Skeletal muscle cell (primary cell): ENCODE measurements around a stretch of chr2.

- RRBS: no CpG with 5 or more reads among the region's 3 CpGs
These were observed 58.8 kb upstream of the FRZB start for GRCh38 chr2:182925021-182925802.

DNA sequence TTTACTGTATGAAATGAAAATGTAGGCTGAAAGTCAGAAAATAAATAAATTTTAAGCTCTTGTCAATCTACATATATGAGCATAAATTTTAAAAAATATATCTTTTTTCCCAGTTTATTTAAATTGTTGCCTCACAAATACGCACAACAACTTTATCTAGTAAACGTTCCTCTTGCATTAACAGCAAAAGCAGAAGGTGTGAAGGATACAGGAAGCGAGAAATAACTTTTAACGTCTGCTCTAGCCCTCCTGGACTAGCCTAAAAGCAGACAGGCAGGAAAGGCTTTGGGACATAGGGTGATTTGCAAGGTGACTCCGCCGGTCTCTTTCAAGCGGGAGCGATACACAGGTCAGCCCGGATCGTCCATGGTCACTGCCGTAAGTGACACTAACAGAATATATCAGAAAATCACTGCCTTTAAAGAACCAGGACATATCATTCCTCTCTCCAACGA, 406 bp upstream of the DUSP19 start:
- RRBS: 13% methylated on average over 3 of the region's 12 CpGs

DNA sequence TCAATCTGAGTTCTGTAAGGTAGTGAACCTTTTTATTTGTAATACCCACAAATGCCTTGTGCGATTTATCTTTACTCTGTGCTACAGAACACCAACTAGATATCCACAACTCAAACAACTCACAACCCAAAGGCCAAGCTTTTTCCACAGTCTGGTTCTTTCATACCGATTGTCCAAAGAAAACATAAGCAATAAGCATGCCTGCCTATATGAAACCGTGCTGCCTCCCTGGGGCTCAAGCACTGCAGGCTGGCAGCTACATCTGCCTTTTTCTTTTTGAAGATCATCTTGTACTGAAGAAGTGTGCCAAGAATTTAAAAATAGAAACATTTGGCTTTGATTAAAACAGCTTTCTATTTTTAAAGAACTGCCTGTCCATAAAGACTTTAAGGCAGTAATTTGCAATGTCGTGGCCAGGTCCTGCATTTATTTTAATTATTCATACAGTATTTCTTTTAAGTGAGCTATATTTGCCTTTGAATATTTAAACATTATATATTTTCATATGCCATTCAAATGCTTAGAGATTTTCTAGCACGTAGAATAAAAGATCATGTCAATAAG, 490.8 kb downstream of the NUP35 start:
- RRBS: no CpG with 5 or more reads among the region's 5 CpGs

GRCh38 chr2:186180392-186180981, 305.6 kb upstream of the ZC3H15 start:
- RRBS: no CpG with 5 or more reads among the region's 3 CpGs

- RRBS: no CpG with 5 or more reads among the region's 4 CpGs
These were observed 2.1 kb upstream of the ZC3H15 start for GRCh38 chr2:186483971-186484430.

- RRBS: no CpG with 5 or more reads among the region's 2 CpGs
These were observed 5.3 kb downstream of the ITGAV start for GRCh38 chr2:186595028-186595625.

- RRBS: no CpG with 5 or more reads among the region's 5 CpGs
These were observed 35.6 kb downstream of the ITGAV start for GRCh38 chr2:186625329-186625890.

- RRBS: no CpG with 5 or more reads among the region's 4 CpGs
These were observed 40.8 kb downstream of the ITGAV start for GRCh38 chr2:186630461-186631198.

DNA sequence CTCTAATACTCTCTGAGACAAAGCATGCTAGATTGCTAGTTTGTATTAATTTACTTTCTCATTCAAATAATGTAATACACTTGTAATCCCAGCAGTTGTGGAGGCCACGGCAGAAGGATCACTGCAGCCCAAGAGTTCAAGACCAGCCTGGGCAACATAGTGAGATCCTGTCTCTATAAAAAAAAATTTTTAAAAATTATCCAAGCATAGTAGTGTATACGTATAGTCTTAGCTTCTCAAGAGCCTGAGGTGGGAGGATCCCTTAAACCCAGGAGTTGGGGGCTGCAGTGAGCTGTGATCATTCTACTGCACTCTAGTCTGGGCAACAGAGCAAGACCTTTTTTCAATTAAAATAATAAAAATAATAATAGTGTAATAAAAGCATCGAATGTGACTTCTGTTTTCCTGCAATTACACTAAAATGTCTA, 90.0 kb downstream of the CALCRL start:
- RRBS: no CpG with 5 or more reads among the region's 3 CpGs

DNA sequence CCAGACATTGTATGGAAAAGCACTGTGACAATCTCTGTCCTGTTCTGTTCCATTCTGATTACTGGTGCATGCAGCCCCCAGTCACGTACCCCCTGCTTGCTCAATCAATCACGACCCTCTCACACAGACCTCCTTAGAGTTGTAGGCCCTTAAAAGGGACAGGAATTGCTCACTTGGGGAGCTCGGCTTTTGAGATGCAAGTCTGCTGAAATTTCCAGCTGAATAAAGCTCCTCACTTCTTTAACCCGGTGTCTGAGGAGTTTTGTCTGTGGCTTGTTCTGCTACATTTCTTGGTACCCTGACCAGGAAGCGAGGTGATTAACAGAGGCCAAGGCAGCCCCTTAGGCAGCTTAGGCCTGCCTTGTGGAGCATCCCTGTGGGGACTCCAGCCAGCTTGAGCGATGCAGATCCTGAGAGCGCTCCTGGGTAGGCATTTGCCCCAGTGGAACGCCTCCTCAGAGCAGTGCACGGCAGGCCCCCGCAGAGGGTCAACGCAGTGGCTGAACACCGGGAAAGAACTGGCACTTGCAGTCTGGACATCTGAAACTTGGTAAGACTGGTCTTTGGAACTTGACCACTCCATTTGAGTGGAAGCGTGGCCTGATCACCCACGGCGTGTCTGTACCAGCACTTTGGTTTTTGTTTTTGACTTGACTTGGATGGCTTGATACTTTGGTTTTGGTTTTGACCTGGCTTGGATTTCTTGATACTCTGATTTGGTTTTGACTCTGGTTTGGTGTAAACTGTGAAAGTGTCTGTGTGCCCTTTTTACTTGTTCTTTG, 43.4 kb downstream of the TFPI start:
- RRBS: no CpG with 5 or more reads among the region's 15 CpGs

DNA sequence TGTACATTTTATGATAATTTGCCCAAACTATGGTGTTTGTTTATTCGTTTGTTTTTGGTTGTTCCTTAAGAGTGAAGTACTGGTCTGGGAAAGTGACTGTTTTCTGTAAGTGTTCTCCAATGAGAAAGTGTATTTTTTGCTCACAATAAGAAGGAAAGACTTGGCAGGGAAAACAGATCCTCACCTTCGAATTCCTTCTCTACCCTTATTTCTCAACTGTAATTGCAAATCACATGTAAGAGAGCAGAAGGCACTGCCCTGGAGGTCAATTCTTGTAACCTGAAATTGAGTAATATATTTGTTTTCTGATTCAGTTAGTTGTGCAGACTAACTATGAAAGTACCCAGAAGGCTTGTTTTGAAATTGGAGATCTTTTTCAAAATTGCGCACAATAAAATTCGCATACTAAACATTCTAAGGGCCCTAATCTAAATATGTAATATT, 24.3 kb downstream of the TFPI start:
- RRBS: no CpG with 5 or more reads among the region's 4 CpGs

GRCh38 chr2:187550858-187551538, 3.2 kb downstream of the TFPI start:
- RRBS: no CpG with 5 or more reads among the region's 2 CpGs

- RRBS: no CpG with 5 or more reads among the region's 10 CpGs
These were observed 739 bp upstream of the GULP1 start for GRCh38 chr2:188290781-188291488.

GRCh38 chr2:188303044-188304035, 11.7 kb downstream of the GULP1 start:
- RRBS: no CpG with 5 or more reads among the region's 3 CpGs

DNA sequence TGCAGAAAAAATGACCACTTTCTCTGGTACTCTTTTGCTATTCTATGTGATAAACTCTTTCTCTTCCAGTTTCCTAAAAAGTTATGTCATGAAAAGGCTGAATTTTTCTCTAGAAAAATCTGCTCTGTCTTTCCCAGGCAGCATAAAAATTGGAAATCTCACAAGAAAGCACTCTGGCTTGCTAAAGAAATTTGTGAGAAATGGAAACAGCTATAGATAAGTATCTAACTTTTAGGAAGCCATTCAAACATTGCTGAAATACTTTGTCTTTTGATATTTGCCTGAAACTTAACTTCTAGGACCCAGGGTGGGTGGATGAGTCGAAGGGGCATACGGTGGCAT, 653 bp upstream of the COL3A1 start:
- RRBS: no CpG with 5 or more reads among the region's 2 CpGs

DNA sequence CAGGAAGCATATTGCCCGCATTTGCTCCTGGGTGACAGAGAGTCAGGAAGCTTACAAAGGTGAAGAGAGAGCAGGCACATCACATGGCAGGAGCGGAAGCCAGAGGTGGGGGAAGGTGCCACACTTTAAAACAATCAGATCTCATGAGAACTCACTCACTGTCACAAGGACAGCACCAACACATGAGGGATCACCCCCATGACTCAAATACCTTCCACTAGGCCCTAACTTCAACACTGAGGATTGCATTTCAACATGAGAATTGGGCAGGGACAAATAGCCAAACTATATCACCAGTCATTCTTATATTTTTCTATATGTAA, 124.9 kb upstream of the COL5A2 start:
- RRBS: no CpG with 5 or more reads among the region's 2 CpGs

DNA sequence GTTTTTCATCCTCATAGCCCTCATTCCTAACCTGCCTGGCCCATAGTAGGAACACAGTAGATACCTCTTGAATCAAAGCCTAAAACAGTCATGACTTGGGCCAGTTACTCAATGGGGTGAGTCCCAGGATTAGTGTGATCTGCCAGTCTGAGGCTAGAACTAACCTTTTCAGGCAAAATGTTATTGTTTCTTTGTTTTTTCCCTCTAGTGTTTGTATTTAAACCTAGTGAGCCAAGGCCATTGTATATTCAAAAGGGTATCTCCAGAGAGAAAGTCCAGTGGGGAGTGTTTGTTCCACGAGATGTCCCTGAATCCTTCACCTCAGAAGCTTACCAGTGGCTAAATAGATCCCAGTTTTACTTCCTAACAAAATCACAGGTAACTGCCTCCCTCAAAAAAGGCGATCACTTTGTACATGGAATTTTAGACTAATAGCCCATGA, 28.6 kb downstream of the WDR75 start:
- RRBS: no CpG with 5 or more reads among the region's 2 CpGs

DNA sequence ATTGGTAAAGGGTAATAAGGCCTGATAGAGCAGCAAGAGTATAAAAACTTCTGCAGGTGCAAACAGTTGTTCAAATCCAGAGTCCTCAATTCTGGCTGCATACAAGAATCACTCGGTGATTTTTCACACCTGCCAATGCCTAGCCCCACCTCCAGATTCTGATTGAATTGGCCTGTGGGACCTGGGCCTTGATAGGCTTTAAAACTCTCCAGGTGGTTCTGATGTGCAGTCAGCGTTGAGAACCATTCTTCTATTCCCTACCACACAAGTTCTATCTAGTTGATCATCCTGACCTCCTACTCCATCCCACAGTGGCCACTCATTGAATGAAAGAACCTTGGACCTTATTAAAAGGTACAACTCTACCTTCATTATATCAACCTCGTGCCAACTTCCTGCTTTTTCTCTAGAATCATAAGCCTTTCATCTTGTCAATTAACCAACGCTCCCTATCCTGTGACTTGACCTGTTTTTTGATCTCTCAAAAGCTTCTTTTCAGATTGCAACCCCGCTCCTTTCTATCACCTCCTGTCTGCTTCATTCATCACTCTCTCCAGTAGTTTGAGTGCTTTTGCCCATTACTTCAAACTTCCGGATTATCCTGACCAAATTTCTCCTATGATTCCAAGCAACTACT, 55.9 kb downstream of the SLC40A1 start:
- RRBS: no CpG with 5 or more reads among the region's 6 CpGs

DNA sequence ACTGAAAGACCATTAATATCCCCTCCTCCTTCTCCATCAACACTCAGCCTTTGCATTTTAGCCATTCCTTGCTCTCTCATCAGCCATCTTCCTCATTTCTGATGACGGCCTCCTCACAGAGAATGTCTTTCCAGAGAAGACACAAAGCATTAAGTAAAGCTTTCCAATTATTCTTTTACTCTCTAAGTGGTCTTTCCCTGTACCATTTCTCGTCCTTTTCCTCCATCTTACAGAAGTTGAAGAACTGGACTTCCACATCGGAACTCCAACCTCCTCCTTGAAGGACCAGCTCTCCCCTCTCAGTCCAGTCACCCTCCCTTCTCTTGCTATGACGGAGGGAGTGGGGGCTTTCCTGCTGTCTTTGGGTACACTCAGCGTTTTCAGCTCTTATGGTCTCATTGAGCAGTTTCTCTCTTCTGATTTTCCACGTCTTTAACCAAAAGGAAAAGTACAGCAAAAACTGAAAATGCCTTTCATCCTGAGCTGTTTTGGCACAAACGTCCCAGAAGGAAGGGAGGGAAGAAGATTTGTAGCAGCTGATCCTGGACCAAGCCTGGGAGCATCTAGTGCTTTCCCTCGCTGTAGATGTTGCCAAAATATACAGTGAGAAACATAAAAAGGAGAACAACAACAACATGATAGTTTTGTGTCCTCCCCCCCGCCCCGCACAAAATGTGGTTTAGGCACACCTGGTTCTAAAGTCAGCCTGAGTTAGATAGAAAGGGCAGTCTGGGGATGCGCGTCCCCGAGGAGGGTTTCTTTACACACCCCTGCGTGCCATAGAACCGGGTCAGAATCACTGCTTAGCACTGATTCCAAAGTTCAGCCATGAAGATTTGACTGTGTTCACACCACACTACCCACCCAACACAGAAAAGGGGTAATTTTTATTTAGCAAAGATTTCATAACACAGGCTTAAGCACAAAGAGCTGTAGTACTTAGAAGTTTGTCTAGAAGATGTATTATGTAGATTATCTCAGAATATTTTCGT, 53.5 kb downstream of the SLC40A1 start:
- RRBS: no CpG with 5 or more reads among the region's 16 CpGs